HT-29 (cell line): ENCODE measurements around a stretch of chr11.

DNA sequence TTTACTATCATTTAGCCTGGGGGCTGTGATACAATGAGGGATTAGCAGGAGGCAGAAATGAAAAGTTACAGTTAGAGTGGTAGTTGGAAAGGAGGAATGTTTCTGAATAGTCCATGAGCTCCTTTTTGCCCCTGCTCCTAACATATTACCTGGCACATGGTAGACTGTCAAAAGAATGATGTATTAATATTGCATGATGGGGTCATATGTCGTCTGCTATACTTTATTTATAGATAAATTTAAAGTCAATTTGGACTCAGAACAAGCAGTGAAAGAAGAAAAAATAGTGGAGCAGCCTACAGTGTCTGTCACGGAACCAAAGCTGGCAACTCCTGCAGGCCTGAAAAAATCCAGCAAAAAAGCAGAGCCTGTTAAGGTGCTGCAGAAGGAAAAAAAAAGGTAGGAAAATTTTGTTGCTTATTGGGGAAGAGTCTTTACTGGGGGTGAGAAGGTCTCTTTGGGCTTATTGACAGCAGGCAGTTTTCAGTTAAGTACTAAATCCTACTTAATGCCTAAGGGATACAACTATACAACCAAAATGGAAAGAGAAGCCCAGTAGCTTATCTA lies 32.9 kb downstream of the POLD3 start:
- RAMPAGE, long total RNA: no peak

DNA sequence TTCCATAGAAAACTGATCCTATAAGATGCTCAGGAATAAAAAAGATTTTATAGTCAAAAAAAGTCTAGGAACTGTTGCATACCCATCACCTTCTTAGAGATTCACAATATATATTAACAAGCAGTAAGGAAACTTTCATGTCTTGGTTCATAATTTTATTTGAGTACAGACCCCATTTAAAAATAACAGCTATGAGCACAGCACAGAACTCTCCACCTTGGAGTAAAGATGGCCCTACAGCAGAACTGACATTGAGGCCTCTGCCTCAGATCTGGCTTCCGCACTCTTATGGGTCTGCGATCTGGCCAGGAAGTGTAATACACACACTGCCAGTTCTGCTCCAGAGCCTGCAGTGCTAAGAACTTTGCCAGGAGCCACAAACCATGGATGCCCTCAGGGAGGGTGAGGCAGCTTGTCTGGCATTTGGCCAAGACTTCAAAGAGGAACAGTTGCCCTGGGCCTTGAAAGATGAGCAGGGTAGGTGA lies 47.0 kb downstream of the NEU3 start:
- RAMPAGE, long total RNA: no peak

DNA sequence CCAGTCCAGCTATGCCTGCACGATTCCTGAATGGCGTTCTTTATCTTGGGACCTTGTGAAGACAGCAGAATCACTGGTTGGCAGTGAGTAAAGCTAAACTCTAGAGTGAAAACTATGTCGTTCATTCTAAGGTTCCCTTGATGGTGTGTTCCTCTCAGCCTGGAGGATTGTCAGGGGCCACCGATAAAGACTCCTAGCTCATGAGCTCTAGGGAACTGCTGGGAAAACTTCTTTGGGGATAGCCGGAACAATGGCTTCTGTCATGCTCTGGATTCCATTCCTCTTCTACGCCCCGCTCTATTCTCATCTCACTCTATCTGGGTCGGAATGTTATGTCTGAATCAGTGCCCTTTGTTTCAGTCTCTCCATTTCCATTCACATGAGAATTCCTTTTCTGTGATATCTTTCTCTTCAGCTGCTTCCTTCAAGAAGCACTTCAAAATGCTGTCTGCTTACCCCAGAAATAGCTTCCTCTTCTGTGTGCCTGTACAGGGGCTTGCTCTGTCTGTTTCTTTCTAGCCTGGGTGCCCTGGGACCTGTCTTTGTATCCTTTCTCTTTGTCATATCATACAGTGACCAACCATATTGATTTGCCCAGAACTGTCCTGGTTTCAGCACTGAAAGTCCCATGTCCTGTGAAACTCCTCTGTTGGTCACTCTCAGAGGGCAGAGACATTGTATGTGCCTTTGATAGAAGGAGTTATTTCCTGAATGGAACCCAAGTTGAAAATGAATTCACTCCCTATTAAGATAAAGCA lies 16.9 kb upstream of the SLCO2B1 start:
- RAMPAGE, long total RNA: no peak

DNA sequence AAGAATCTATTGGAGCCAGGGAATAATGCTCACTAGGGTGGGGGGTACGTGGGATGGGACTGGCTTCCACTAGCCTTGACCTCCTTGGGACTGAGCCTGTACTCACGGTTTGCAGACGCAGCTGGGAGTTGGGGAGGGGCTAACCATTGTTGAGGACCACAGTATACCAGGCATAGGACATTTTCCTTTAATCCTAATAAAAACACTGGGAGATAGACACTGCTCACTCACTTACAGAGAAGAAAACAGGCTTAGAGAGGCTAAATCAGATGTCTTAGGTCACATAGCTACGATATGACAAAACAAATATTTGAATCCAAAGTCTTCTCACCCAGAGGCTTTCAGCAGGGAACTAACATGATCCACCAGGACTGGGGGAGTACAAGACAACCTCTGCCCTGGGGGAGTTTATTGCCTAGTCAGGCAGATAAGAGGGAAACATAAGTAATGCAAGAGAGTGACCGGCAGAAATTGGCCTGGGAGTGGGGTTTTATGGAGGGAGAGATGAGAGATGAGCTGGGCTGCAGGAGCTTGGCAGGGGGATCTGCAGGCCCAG lies 5.1 kb downstream of the SLCO2B1 start:
- RAMPAGE, long total RNA: no peak

GRCh38 chr11:75202007-75202746 lies 38.4 kb upstream of the TPBGL start:
- RAMPAGE, long total RNA: no peak

- RAMPAGE, long total RNA: no peak
These were observed 35.6 kb upstream of the TPBGL start for GRCh38 chr11:75204699-75205712.

- RAMPAGE, long total RNA: no peak
These were observed 23.8 kb downstream of the TPBGL start for GRCh38 chr11:75264179-75265008.

DNA sequence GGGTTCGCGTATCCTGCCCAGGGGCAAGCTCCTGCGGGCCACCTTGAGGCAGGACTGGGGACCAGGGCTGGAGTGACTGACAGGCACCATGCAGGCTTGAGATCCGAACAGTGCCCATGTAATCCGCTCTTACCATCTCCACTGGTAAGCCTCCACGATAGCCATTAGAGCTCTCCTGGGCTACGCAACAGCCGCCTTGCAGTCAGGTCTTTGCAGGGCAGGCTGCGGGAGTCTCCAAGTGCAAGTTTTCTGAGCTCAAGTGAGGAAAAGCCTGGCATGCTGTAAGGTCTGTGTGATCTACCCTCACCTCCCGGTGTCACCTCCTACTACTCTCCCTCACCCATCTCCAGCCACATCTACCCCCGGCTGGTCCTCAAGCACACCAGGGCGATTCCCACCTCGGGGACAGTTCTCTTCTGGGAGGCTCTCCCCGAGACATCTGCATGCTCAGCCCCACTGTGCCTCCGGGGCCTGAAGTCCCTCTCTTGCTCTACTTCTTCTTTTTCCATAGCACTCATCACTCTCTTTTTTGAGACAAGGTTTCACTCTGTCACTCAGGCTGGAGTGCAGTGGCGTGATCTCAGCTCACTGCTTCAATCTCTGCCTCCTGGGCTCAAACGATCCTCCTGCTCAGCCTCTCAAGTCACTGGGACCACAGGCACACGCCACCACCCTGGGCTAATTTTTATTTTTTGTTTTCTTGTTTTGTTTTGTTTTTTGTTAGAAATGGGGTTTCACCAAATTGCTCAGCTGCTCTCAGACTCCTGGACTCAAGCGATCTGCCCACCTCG lies 49.7 kb downstream of the TPBGL start:
- RAMPAGE, long total RNA: no peak

DNA sequence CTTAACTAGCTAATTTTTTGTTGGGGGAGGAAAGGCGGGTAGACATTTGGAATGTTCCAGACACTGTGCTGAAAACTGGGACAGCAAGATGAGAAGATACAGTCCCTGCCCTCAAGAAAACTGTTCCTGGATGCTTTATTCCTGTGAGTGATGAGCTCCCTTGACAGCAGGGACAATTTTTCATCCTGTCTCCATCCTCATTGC lies 21.0 kb upstream of the ARRB1 start:
- RAMPAGE, long total RNA: no peak

- RAMPAGE, long total RNA: no peak
These were observed 8.7 kb upstream of the GDPD5 start for GRCh38 chr11:75534290-75535025.

- RAMPAGE, long total RNA: no peak
These were observed 11.5 kb upstream of the GDPD5 start for GRCh38 chr11:75537090-75537727.

DNA sequence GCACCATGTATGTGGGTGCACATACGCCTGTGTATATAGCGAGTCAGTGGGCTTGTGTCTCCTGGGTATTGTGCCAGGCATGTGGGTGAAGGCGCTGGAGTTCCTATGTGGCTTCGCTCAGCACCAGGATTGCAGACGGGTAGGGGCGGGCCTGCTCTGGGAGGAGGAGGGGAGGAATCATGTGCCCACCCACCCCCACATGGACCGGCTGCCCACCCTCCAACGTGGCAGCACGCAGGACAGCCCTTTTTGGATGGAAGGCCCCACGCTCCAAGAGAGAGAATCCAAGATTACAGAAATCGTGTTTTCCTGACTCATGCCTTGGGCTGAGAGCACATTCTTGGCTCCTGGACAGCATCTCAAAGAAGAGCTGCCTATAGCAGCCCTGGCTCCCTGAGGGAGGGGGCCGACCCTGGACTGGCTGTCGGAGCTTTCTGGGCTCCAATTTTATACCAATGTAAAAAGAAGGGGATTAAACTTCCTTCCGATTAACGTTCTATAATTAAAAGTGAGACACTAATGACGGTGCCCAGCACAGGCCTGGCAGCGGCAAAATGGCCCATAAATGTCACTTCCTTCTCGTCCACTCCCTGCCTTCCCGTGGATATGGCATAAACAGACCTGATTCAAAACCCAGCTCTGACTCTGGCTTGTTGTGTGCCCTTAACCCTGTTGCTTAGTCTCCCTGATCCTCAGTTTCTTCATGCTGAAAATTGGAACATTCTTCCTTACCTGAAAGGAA lies 3.9 kb upstream of the SERPINH1 start:
- RAMPAGE, long total RNA: no peak

DNA sequence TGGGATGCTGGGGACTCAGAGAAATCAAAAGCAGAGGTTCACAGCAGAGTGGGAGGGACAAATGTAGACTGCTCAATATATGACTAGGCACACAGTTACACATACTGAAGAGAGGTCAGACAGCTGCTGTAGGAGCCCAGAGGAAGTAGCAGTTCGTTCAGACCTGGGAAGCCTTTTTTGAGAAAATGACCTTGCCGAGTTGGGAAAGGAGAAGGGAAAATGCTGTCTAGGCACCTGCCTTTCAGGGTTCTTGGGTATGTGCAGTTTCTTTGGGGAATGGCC lies 4.3 kb upstream of the UVRAG start:
- RAMPAGE, long total RNA: no peak

- RAMPAGE, long total RNA: no peak
These were observed 11.4 kb downstream of the UVRAG start for GRCh38 chr11:75826426-75826773.

DNA sequence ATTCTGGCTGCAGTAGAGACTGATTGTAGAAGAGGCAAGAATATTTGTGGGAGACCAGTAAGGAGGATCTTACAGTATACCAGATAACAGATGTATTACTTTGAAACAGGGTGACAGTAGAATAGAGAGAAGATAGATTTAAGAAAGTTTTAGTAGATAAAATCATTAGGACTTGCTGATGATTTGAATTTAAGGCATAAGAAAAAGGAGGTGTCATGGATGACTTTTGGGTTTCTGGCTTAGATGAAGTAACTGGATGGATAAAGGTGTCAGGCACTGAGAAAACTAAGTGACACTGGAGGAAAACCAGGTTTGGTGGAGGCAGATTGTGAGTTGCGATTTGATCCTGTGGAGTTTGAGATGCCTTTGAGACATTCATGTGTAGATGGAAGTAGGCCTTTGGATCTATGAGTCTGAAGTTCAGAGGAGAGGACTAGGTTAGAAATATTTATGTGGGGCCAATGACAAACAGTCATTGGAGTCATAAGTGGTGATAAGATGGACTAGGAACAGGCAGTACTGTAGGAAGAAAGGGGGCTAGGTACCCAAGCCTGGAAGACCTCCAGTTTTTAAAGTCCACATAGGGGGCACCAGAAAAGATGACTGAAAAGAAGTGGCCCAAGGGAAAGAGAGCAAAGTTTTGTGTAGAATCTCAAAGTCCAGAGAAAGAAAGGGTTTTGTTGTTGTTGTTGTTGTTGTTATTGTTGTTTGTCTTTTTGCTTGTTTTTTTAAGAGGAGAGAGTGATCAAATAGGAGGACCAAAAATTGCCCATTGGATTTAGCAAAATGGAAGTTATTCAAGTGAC lies 75.4 kb downstream of the UVRAG start:
- RAMPAGE, long total RNA: no peak

GRCh38 chr11:76045934-76046690 lies 160.2 kb downstream of the WNT11 start:
- RAMPAGE, long total RNA: no peak

DNA sequence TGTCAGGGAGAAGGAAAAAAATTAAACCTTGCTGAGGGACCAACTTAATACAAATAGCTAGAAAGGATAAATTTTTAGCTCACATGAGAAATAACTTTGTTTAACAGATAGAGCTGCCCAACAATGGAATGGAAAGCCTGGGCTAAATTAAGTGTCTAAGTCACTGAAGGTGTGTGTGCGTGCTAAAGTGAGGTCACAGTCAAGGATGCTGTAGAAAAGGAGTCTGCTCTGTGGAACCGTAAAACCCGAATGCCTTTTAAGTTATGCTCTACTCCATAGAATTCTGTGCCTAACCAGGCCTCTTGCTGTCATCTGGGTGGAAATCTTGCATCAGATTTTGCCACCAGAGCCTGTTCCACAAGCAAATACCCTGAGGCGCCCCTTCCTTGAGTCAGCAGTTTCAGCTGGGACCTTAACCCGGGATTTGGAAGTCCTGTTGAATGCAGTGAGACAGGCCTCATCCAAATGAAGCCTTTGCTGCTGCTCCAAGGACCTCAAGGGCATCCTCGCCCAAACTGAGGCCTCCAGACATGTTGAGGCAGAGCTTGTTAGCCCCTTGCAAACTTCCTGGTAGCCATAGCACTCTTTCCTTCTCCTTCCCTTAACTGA lies 109.8 kb downstream of the WNT11 start:
- RAMPAGE, long total RNA: no peak

DNA sequence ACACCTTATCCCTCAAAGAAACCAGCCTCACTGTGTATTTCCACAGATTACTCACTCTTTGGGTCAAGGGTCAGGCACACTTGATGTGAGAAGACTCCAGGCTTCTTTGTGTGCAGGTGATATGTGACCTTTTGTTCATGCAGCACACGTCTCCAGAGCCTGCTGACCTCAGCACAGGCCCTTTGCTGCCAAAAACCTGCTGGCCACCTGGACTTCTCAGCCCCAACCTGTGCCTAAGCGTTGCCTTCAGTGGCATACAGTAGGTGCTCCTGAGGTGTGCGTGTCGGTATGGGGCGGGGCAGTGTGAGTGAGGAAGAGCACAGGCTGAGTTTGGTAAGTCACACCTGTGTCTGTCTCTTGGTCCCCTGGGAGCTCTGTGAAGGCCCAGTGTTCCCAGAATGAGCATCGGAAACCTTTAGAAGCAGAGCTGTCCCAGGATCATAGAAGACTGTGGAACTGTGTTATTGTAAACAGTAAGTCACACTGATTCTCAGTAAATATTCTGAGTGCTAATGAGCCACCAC lies 58.0 kb downstream of the WNT11 start:
- RAMPAGE, long total RNA: no peak

DNA sequence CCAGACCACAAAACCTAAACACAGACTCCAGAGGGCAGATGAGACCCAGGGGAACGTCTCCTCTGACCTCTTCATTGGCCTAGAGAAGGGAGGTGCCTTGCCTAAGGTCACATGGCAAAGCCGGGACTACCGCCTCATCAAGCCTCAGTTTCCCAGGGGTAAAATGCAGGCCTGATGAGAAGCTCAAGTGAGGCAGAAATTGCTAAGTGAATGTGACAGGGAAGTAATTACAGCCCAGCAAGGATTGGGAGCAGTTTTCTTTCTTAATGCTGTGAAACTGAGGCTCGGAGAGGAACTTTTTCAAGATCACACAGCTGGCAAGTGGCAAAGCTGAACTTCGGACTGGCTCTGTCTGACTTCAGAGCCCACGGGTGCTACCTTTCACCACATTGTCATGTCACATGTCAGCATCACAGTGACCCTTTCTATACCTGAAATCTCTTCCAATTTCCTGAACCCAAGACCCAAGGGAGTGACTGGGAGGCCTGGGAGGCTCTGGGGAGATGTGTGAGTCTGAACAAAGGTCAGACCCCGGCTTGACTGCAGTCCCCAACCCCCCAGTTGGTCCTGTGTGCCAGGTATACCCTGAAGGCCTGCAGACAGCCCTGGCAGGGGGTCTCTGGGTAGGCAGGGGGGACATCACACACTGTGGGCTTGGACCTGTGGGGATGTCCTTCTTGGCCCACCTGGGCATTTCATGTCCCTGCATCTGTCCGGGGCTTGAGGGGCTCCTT lies 70.1 kb upstream of the WNT11 start:
- RAMPAGE, long total RNA: no peak

GRCh38 chr11:76339199-76339754 lies 41.7 kb downstream of the THAP12 start:
- RAMPAGE, long total RNA: no peak